Peyer's patch (tissue), 4 donors: ENCODE measurements around a stretch of chr14.

DNA sequence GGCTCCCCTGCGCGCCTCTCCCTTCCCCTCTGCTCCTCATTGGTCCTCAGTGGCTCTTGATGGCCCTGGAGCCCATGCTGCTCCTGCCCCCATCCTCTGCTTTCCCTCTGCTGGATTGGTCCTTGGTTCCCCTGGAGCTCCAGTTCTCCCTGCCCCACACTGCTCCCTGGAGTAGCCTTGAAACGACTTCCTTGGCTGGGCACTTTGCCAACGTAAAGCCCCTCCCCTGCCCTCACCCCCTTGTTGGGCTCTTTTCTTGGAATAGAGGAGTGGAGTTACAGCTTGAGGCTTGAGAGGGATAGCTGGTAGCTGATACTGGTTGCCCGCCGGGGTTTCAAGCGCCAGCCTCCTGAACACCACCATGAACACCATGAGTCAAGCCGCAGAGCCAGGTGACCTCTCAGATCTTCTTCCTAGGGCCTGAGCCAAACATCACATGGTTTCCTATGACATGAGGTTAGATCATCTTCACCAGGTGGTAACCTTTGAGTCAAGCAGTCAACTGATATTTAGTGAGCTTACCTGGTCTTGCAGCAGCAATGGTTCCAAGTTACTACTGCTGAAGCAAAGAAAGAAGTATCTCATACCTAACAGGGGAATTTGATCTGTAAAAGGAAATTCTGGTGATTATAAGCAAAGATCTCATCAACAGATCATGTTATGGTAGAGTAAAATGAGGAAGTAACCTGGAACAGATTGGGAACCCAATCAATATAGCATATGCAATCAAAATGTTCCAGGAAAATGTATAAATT, 139.9 kb downstream of the PRKCH start:
- PRO-cap: no peak
- RAMPAGE, long total RNA, 4 experiments: no peak in any of the 4 experiments

GRCh38 chr14:61478154-61478534, 156.8 kb downstream of the PRKCH start:
- PRO-cap: no peak
- RAMPAGE, long total RNA, 4 experiments: no peak in any of the 4 experiments

DNA sequence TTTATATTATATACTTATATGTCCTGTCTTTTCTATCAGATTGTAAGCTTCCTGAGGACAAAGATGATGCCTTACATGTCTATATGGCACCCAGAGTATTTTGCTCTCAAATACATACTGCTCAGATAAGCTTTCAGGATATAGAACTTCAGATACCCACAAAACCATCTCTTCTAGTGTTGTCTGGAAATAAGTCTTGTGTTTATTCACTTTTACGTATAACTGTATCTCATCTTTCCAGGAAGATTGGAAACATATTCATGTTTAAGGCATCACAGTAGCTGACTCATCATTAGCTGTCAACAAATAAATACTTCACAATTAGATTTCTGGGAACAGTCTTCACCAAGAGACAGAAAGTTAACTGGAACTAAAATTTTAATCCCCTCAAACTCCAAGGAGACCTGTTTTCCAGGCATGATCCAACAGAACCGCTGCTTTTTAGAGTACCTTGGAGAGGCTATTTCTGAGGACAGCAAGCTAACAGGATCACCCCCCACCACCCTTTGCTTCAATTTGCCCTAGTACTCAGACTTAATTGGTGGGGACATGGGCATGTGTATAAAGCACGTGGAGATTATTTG, 129.4 kb upstream of the HIF1A start:
- PRO-cap: no peak
- RAMPAGE, long total RNA, 4 experiments: no peak in any of the 4 experiments

DNA sequence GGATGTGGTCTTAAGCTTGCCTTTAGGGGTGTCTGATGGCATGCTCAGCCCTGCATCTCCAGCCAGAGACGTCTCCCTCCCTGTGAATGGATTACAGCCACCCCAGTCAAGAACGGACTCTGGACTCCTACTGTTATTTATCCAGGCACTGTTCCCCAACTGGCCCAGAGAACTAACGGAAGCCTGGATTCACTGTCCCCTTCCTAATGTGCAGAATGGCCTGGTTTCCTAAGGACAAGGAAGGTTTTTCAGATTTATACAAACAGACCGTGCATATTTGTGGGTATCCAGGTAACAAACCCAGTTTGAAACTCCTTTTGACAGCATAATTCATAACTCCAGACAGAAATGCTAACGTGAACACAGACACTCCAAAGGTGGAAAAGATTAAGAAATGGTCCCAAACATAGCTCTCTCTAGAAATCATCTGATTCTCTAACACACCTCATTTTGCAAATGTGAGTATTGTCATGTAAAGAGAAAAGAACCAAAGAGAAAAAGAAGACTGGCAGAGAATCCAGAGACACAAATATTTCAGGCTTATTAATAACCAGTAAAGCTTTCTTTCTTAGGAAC, 87.0 kb upstream of the HIF1A start:
- PRO-cap: no peak
- RAMPAGE, long total RNA, 4 experiments: no peak in any of the 4 experiments

DNA sequence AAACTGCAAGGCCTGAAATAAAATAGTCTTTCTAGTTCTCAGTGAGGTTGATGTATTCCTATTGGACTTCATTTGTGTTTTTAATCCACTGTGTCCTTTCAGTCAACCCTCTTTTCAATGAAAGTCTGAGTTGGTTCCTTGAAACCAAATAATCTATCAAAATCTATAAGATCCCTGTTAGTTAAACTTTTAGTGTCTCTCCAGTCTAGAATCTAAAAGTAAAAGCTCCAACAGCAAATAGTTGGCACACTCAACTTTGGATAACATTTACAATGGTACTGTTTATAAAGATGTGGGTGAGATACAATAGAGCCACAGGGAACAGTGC, 56.9 kb upstream of the HIF1A start:
- PRO-cap: no peak
- RAMPAGE, long total RNA, 4 experiments: no peak in any of the 4 experiments

DNA sequence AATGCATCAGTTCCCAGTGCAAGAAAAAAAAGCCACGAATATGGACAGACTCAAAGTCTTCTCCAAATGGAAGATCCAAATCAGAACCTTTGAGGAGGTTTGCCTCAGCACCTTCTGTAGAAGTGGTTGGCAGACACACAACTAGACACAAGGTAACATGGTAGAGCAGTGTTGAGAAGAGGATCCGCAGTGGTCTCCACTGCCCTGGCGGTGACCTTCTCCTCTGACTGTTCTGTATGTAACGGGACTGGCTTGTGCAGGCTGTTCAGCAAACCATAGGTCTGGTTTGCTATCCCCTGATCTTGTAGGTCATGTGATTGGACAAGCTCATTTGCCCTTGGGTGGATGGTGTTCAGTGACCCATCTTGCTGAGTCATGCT, 33.0 kb upstream of the HIF1A start:
- PRO-cap: no peak
- RAMPAGE, long total RNA, 4 experiments: no peak in any of the 4 experiments

- PRO-cap: unidirectional peak, minus-strand start at chr14:61662770
- RAMPAGE, long total RNA, 4 experiments: no peak in any of the 4 experiments
Measured at GRCh38 chr14:61662685-61662998, 32.7 kb upstream of the HIF1A start.

- PRO-cap: no peak
- RAMPAGE, long total RNA, 4 experiments: no peak in any of the 4 experiments
Measured at GRCh38 chr14:61726290-61727118, 31.2 kb downstream of the HIF1A start.

- PRO-cap: no peak
- RAMPAGE, long total RNA, 4 experiments: no peak in any of the 4 experiments
Measured at GRCh38 chr14:61738659-61739325, 23.4 kb upstream of the SNAPC1 start.

DNA sequence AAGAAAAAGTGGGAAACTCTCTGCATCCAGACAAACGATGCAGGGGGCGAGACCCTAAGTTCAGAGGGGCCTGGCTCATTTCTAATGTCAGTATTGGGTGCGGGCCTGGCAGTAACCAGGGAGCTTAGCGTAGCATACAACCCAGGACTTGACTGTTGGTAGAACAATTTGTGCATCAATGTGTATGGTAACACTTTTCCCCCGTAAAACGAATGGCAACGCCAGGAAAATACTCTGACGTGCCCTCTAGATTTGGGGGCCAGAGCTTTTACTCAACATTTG, 748 bp downstream of the RHOJ start:
- PRO-cap: unidirectional peak, minus-strand start at position 154 of the sequence
- RAMPAGE, long total RNA, 4 experiments: no peak in any of the 4 experiments

DNA sequence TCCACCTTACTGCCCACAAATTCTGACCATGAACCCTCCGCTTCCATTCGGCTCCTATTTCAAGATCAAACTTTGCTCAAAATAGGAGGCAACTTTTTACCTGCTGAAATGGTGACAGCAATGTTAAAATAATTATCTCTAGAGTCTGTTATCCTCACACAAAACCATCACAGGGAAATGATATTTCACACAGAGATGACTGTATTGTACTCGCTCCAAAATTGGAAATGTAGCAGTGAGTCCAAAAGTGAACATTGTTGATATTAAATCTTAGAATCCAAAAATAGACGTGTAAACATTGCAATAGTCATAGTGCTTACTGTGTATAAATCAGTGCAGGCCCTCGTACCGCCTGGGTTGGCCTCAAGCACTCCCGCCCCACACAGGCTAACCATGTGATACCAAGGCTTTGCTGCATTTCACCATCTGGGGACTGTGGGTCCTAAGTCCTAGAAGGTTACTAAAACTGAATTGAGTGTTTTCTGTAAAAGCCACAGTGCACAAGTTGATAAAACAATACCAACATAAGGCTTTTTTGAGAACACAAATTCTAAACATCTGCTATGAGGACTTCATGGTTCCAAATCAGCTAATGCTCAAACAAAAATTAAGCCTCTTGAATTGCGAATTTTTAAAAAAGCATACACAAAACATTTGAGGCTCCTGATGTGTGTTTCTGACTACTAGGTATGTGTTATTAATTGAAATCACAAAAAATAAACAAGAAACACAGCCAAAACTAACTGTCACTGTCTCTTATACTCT, 107.3 kb downstream of the PPP2R5E start:
- PRO-cap: no peak
- RAMPAGE, long total RNA, 4 experiments: no peak in any of the 4 experiments

- PRO-cap: no peak
- RAMPAGE, long total RNA, 4 experiments: no peak in any of the 4 experiments
Measured at GRCh38 chr14:63499574-63500242, 43.5 kb downstream of the PPP2R5E start.

- PRO-cap: no peak
- RAMPAGE, long total RNA, 4 experiments: no peak in any of the 4 experiments
Measured at GRCh38 chr14:63702041-63702318, 25.9 kb downstream of the SGPP1 start.

- PRO-cap: no peak
- RAMPAGE, long total RNA, 4 experiments: no peak in any of the 4 experiments
Measured at GRCh38 chr14:63727047-63727985, 549 bp downstream of the SGPP1 start.

DNA sequence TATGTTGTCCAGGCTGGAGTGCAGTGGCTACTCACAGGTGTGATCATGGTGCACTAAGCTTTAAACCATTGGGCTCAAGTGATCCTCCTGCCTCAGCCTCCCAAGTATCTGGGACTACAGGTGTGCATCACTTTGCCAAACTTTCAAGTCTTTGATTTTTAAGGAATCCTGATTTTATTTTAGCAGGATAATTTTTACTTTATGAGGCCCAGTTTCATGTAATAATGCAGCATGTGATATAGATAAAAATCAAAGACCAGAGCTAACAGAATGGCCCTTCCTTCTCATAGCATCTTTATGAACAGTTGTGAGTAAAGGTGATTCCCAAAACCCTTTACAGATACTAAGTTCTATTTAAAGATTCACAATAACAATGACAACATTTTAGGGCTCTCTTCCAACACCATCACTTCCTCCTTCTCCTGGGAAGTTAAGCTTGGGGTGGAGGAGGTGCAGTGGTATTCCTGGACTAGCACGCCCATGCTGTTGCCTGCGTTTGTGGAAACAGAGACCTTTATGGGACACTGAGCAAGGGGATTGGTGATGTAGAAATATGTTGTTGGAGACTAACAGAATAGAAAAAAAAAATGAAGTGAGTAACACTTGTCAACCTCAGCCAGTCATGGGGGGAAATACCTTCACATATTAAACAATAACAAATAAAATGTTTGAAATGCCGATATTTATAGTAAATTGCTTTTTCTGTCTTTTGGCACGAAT, 22.4 kb downstream of the SYNE2 start:
- PRO-cap: unidirectional peak, plus-strand start at position 455 of the sequence
- RAMPAGE, long total RNA, 4 experiments: no peak in any of the 4 experiments

DNA sequence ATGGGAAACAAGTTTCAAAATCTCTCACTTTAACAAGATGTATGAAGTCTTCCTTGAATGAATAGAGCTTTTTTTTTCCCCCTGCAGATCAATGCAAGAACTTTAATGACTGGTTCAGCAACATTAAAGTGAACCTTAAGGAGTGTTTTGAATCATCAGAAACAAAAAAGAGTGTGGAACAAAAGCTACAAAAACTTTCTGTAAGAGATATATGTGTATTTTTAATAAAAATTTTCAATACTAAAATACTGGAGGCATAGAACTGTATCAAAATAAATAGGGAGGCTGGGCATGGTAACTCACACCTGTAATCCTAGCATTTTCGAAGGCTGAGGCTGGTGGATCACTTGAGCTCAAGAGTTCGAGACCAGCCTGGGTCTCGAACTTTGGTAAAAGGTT, 169.9 kb downstream of the SYNE2 start:
- PRO-cap: no peak
- RAMPAGE, long total RNA, 4 experiments: no peak in any of the 4 experiments

GRCh38 chr14:64024010-64024480, 171.2 kb downstream of the SYNE2 start:
- PRO-cap: no peak
- RAMPAGE, long total RNA, 4 experiments: start-site peak on the plus strand in 2 of 4 experiments, at chr14:64024385-64024457 at its widest, 52 to 76 reads per replicate

- PRO-cap: no peak
- RAMPAGE, long total RNA, 4 experiments: start-site peak on the plus strand in 2 of 4 experiments, at chr14:64065455-64065492 at its widest, 19 to 61 reads per replicate
Measured at GRCh38 chr14:64065262-64065704, 212.5 kb downstream of the SYNE2 start.

- PRO-cap: no peak
- RAMPAGE, long total RNA, 4 experiments: no peak in any of the 4 experiments
Measured at GRCh38 chr14:64069885-64070404, 217.1 kb downstream of the SYNE2 start.

GRCh38 chr14:64388490-64388962, 373 bp downstream of the MTHFD1 start:
- PRO-cap: no peak
- RAMPAGE, long total RNA, 4 experiments: no peak in any of the 4 experiments